Measurements from ENCODE around the gene UXS1.

DNA sequence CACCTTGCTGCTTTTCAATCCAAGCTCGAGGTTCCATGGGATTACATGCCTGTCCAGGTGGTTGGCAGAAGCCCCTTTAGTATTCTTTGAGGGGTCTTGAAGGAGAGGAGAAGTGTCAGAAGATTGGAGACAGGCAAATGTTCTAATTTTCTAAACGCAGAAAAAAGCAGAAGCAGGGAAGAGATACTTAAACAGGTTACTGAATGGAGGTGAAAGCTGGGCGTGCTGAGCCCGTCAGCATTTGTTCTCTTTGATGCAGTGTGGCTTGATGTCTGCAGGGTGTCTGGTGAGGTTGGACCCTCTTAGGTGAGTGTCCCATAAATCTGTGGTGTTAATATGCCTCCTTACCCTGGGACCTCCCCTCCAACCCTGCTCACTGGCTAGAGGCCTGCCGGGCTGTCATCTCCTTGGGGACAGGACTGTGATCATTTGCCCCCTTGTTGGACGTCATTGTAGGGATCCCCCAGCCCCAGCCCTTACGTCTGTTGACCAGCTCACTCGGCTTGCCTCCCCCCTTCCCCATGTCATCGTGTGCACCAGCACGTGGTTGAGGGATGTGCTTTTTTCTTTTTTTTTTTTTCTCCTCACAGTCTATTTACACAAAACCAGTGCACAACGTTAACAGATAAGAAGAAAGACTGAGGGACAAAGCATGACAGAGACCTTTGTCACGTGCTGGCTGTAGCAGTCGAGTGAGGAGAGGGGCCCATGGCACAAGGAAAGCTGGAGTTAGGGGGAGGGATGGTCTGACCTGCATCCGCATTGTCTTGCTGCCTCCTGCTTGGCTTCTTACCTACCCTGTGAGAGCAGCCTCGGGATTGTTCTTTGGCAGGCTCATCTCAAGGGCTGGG is 56.4 kb downstream of the NCK2 start:
- PRO-cap: no peak

GRCh38 chr2:105816268-105816743 is 71.6 kb downstream of the NCK2 start:
- PRO-cap: no peak

GRCh38 chr2:105820072-105820762 is 75.5 kb downstream of the NCK2 start:
- PRO-cap: no peak

DNA sequence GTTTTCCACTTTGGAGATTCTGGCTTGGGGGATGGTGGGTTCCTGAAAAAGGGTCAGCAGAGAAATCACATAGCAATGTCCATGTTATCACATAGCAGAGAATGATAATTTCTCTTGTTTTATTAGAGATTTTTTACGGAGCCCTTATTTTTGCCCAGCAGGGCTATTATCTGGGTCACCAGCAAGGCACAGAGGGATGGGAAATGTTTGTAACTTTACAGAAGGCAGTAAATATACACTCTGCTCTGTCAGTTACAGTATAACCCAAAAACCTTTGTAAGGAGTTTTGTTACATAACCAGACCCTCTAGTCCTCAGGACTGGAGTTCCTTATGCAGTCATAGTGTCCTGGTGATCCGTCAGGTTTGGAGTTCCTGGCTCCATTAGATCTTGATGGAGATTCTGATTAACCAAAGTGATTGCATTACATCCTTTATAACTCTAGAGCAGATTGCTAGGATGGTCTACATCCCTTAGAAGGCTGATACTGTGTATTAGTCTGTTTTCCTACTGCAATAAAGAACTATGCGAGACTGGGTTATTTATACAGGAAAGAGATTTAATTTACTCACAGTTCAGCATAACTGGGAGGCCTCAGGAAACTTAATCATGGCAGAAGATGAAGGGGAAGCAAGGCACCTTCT is 81.0 kb downstream of the NCK2 start:
- PRO-cap: no peak

DNA sequence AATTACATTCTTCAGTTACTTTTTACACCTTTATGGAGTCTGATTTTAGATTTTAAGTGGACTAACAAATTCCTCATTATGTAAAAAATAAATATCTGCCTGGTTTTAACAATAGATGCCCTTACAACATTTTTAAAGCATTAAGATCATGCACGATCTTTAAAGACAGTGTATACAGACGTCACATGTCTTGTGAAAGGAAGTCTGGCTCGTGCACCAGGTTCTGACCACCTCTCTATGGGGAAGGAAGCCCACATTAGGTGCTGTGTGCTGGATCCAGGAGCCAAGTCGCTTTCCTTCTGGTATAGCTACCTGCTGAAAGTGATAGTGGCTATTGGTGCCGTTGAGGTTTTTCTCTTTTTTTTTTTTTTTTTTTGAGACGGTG is 116.4 kb downstream of the NCK2 start:
- PRO-cap: no peak

DNA sequence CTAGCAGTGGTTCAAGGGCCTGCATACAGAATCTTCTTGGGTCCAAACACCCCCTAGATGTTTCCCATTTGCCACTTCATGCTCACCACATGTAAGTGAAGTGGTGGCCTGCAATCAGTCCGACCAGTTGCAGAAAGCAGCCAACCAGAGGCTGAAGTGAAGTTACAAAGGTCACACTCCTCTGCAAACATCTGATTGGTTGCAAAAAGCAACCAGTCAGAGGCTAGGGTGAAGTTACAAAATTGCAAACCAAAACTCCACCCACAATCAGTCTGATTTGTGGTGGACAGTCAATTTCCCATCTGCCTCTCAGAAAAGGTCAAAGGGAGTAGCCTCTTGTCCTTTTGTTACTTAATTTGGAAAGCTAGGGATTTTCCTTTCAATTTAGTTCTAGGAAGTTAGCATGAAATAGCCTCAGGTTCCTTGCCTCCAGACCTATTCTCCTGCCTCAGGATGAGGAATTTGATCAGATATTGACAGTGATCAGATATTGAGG is 56.4 kb upstream of the ECRG4 start:
- PRO-cap: no peak

DNA sequence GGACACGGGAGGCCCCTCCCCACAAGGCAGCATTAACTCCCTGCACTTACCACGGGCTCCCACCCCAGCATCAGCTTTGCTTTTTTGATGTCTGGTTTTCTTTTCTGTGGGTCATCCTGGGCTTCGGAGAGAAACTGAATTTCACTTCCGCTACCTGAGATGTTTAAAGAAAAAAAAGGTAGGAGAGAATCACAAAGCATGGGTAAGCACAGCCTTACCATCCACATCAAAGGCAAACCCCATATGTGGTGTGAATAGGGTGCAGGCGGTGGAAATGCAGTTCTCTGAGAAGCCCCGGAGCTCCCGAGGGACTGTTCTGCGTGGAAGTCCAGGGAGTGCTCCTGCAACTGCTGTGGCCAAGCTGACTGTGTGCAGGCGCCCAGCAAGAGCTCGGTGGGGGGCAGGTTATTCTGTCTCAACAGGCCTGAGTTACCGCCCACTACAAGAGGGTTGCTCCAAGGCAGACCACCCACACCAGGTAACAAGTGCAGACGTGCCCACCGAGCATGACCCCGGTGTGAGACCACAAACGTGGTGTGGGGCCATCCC is 31.3 kb downstream of the ECRG4 start:
- PRO-cap: no peak

- PRO-cap: bidirectional peak, plus-strand start at chr2:106194568, minus-strand start at chr2:106194299
Measured at GRCh38 chr2:106193588-106194818, at the start of gene UXS1. Gene UXS1, minus strand, starts transcription at chr2:106194301.

DNA sequence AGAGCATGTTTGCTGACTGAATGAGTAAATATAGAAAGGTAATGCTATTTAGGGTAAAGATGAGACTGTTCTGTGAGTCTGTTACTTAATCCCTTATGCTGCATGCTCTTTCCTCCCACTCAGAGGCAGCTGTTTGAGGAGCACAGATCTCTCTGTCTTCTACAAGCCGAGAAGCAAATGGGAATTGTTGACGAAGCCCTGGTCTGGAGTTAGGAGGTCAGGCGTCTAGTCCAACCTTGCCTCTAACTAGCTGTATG is 130.1 kb downstream of the RGPD3 start:
- PRO-cap: no peak

GRCh38 chr2:106384448-106385131 is 83.6 kb downstream of the RGPD3 start:
- PRO-cap: no peak

GRCh38 chr2:106582480-106582923 is 95.3 kb downstream of the CD8B2 start:
- PRO-cap: no peak

DNA sequence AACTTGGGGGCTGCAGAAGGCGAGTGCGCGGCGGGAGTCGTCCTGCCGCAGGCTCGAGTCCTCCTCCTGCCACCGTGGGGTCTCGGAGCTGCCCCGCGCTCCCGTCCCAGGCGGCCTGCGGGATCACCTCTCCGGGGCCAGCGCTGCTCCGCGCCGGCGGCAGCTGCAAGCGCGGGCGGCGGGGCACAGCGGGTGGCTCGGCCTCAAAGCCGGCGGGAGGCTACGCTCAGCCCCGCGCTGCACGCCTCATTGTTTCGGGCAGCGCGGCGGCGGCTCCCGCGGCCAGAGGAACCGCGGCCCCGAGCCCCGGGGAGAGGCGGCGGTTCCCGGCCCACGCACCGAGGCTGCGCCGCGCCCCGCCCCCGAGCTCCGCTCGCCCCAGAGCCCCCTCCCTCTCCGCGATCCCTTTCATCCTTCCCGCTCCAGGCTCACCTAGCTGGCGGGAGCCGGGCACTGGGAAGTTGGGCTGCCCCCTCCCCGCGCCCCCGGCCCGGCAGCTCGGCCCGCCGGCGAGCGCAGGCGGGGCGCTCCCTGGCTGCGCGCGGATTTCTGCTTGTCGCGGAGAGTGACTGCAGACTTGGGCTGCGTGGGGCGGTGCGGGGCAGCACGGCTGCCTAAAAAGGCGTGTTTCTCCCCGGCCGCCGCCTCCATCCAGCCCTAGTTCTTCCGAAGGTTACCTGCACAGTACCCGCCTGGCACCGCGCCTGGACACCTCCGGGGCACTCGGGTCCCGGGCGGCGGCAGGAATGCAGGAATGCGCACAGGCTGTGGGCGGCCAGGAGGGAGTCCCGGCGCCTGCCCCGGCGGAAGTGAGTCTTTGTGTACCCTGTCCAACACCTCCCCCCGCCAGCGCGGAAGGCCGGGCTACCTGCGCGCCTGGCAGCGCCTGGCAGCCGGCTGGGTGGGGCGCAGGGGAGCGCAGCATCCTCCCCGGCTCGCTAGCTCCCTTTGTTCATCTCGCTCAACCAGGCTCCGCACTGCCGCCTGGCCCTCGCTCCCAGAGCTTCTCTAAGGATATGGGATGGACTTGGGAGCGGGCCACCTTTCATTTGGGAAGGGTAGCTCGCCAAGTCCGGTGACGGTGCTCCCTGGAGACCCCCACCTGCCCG is 686 bp upstream of the ST6GAL2 start:
- PRO-cap: unidirectional peak, minus-strand start at position 950 of the sequence

DNA sequence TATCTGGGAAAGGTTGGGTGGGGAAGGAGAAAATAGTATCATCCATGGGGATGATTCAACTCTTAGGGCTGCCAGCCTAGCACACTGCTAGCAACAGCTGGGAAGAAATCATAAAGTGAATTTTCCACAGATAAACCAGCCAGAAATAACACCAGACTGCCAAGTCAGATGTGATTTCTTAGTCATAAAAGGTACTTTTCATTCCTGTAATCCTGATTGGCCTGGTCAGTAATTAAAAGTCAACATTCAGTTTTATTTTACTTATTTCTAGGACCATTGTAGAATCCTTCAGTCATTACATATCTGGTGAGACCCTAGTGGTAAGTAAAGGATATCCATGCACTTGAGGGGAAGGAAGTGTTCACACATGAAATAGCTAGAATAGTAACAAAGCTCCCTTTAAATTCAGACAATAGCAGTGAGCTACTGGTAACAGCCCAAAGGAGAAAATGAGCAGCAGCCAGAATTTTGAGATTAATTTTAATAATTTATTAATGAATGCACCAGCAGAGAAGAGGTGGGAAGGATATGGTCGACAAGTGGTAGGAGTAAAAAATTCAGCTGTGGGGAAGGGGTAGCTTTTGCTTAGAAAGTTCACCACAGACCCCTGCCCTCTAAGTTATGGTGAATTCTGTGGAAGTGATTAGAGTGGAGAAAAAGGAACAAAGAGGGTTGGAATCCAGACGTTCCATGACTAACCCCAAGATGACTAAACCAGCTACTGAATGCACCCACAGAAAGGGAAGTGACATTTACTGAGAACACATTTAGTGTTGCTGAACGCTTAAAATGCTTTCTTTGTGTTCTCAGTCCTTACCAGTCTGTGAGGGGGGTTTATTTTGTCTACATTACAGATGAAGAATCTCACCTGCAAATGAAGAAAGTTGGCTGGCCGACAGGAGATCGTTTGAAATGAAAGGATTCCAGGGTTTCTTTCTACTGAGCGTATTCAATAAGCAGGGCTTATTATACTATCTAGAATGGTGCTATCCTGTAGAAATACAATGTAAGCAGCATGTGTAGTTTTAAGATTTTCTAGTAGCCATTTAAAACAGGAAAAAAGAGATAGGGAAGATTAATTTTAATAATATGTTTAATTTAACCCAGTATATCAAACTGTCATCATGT is 59.7 kb downstream of the LIMS1 start:
- PRO-cap: no peak

GRCh38 chr2:108768616-108769154 is 17.9 kb upstream of the CCDC138 start:
- PRO-cap: no peak

DNA sequence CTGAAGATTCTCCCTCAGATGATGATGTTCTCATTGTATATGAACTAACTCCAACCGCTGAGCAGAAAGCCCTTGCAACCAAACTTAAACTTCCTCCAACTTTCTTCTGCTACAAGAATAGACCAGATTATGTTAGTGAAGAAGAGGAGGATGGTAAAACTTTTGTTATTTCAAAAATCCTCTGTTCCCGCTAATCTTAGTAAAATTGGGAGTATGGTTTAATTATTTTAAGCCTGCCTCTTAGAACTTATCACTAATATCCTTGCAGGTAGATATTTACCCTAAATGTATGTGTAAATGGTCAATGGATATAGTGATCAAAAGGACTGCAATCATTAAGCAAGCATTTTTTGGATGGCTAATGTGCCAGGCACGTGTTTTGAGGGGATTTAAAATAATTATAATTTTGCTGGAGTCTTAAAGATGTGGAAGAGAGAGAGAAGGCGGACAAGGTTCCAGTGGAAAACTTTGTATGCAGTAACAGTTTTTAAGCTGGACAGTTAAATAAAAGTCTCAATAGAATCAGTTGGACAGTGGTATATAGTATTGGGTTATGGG is 14.8 kb upstream of the CCDC138 start:
- PRO-cap: no peak

- PRO-cap: no peak
Measured at GRCh38 chr2:109031229-109032279, 42.5 kb upstream of the EDAR start.

DNA sequence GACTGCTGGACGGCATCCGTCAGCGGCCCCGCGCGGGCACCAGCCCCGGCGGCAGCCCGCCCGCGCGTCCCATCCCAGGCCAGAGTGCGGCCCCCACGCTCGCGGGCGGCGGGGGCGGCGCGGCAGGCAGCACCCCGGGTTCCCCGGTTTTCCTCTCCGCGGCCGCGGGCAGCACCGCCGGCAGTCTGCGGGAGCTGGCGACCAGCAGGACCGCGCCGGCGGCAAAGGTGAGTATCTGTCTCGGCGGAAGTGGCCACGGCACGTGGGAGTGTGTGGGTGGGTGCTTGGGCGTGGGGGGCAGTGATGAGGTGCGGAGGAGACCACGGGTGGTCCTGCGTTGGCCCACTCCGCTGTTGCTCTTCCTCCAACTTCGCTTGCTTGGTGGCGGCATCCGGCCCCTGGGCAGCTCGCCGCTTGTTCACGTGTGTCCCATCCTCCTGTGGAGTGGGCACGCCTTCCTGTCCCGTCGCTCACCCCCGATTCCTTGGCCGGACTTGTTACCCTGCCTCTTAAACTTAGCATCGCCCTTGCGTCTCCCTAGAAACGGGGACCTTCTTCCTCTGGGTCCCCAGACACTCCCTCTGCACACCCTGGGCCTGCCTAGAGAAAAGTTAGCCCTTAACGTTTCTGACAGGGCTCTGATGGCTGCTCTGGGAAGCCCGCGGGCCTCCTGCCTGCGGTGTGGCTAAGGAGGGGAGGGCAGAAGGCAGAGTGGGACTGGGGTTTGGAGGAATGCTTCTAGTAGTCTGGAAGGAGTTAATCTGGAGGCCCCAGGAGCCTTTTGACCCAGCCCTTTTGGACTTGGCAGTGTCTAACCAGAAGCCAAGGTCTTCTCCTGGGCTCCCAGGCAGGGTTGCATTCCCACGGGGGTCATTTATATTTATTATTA is 1.1 kb downstream of the SH3RF3 start:
- PRO-cap: no peak

DNA sequence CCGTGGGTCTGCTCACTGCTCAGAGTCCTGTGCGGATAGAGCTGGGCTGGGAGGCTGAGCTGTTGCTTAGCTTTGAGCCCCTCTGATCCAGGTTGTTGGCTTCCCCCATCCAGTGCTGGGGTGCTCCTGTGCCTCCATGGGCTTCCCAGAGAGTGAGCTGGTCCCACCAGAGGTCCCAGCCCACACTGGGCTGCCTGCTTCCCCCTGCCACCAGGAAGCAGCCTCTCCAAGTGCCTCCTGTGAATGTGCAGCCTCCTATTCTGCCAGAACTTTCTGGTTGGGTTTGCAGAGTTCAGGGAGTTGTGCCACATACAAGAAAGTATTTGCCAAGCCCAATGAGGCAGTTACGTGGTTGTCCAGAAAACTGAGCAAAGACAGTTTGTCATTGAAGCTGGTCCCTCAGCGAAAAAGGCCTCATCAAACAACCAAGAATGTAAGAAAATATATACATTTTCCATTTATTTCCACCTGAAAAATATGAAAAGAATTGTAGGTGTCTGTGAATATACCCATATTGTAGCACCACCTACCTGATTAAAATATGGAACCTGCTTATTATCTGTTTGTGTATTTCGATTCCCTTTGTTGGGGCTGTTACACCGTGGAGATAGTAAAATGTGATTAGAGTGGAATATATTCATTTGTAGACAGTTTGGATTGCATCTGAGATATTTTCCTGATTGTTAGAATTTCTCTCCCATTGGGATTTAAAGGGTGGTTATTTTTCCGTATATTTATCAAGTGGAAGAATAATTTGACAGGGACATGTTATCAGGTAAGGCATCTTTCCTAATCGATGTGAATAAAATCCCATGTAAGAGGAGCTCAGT is 55.7 kb downstream of the SH3RF3 start:
- PRO-cap: no peak

DNA sequence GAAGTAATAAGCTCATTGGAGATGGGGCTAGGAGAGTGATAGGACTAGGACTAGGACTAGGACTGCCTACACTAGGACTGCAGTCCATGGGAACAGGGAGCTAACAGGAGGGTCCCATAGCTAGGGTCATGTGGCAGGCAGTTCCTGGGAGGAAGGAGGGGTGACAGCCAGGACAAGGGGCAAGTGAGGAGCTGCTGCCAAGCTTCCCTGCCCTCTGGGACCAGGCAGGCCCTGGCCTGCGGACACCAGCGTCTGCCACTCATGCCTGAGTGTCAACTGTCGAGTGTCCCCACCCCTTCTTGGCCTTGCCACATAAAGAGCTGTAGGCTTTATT is 66.1 kb downstream of the SH3RF3 start:
- PRO-cap: no peak

DNA sequence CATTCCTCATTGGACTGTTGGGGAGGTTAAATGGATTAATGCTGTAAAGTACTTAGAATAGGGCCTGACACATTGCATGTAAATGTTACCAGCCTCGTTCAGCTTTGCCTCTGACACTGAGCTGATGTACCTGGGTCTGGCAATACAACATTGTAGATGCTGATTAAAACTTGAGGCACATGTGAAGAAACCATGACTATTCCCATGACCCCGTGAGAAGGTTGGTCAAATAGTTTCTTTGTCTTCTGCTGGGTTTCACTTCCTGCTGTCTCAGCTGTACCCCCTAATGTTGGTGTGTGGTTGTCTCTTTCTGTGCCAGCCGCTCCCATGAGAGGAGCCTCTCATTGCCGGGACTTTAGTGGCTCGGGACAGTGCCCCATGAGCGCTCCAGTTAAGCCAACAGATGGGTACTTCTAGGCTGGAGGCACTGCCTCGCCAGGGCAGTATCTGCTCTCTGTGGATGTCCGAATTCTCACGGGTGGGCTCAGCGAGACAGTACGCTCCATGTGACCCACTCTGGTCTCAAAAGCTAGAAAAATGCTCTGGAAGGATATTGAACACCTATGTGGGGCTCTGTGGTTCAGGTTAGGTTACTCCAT is 125.5 kb downstream of the SH3RF3 start:
- PRO-cap: no peak